ENCODE results near the genes CHD5, RNF207, TNFRSF25 and KLHL21.

- PRO-cap, 7 experiments = no peak in any of the 7 experiments
These were observed 4.5 kb downstream of the SMIM1 start for GRCh38 chr1:3776878-3777661.

GRCh38 chr1:3883336-3884032 is 16.6 kb downstream of the C1orf174 start:
- PRO-cap, 7 experiments = peak in 1 of 7 experiments; most common minus-strand start chr1:3883677 (in 1)

DNA sequence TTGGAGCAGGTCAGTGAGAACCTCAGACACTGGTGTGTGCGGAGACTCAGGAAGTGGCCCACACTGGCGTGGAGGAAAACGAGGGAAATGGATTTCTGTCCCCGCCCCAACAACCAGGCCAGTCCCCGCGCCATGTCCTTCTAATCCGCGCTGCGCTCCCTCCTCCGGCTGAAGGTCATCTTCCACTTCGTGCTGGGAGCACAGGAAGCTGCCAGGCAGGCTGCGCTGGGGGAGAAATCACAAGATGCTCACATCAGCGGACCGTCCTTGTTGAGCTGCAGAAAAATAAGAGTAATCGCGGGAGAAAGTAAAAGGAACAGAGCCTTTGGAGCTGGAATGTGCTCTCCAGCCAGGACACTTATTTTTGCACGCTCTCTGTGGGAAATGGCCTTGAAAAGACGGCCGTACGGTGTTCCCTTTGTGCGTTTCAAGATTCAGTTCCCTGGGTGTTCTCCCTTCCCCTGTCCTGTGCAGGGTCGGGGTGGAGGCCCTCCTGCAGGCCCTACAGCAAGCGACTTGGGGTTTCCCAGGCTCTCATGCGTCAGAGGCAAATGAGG is 16.3 kb upstream of the AJAP1 start:
- PRO-cap, 7 experiments = no peak in any of the 7 experiments

DNA sequence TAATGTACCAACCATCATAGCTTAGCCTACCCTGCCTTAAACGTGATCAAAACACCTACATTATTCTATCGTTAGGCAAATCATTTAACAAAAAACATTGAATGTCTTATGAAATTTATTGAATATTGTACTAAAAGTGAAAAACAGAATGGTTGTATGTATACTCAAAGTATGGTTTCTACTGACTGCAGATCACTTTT is 553.8 kb downstream of the AJAP1 start:
- PRO-cap, 7 experiments = no peak in any of the 7 experiments

DNA sequence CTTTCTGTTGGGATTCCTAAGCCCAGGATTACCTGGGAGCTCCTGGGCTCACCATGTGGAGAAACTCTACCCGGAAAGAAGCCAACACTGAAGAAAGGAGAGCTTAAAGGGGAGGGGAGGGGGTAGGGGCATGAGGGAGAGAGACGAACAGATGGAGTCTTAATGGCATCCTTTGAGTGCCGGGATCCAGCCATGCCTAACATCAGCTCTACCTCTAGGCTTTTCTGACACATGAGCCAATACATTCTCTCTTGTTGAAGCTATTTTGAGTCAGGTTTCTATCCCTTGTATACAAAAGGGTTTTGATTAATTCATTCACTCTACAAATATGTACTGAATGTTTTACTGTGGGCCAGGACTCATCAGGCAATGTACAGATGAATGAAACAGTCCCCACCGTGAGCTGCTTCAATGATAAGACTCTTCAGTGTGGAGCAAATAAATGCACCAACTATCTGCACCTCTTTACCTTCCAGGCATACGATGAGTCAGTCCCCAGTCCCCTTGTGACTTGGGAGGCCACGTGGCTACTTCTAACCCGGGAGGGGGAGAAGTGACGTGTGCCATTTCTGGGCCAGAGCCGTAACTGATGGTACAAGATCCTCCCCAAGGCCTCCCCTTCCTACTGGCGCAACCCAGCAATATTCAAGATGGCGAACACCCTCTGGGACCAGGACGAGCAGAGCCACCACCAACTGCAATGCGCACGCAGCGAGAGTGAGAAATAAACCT is 74.8 kb downstream of the NPHP4 start:
- PRO-cap, 7 experiments = no peak in any of the 7 experiments

DNA sequence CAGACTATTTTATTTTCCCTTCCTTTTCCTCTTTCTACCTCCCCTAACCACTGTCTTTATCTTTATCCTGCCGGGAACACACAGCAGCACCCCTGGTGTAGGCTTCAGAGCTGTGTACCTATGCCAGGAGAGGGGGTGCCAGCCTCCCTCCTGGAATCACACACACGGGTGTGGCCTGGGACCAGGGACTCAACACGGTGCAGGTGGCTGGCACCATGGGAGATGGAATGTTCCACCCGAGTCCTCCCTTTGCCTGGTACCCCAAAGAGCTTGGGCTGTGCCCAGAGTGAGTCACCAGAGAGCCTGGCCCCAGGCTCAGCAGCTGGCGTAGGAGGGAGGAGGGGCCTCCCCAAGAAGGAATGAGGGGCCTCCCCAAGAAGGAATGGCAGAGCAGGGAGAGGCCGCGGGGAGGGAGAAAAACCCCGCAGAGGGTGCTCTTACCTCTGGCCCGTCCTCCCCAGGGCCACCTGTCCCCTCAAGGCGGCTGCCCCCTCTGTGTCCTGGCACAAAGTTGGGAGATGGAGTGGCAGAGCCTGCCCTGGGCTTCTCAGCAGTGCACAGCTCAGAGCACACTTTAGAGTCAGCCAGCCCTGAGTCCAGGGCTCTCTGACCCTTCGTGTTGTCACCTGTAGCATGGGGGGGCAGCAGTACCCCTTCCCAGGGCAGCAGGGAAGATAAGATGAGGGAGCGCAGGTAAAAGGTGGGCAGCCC is 20.4 kb upstream of the KCNAB2 start:
- PRO-cap, 7 experiments = no peak in any of the 7 experiments

DNA sequence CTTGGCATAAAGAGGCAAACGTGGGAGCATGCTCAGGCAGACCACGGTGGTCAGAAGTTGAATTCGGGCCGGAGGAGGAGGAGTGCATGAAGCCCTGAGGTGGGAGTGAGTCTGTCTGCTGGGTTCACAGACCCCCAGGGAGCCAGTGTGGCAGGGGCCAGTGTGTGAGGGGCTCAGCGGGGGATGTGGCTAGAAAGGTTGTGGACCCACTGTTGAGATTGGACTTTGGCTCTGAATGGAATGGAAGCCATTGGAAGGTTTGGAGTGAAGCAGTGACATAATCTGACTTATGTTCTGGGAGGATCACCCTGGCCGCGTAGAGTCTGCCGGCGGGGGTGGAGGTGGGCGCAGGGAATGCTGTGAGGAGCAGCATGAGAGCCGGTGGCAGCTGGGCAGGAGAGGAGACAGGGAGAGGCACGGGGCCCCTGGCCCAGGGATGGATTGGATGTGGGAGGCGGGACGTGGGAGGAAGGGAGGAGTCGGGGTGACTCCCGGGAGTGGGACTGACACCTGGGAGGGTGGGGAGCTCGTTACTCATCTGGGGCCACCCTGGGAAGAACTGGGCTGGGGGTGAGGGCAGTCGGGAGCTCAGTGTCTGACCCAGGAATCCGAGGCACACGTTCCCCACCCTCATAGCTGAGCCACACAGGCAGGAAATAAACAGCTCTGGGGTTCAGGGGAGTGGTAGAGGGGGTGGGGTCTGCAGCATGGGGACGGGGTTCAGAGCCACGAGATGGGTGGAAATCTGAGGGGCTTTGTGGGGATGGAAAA is 10.4 kb upstream of the KCNAB2 start:
- PRO-cap, 7 experiments = no peak in any of the 7 experiments

DNA sequence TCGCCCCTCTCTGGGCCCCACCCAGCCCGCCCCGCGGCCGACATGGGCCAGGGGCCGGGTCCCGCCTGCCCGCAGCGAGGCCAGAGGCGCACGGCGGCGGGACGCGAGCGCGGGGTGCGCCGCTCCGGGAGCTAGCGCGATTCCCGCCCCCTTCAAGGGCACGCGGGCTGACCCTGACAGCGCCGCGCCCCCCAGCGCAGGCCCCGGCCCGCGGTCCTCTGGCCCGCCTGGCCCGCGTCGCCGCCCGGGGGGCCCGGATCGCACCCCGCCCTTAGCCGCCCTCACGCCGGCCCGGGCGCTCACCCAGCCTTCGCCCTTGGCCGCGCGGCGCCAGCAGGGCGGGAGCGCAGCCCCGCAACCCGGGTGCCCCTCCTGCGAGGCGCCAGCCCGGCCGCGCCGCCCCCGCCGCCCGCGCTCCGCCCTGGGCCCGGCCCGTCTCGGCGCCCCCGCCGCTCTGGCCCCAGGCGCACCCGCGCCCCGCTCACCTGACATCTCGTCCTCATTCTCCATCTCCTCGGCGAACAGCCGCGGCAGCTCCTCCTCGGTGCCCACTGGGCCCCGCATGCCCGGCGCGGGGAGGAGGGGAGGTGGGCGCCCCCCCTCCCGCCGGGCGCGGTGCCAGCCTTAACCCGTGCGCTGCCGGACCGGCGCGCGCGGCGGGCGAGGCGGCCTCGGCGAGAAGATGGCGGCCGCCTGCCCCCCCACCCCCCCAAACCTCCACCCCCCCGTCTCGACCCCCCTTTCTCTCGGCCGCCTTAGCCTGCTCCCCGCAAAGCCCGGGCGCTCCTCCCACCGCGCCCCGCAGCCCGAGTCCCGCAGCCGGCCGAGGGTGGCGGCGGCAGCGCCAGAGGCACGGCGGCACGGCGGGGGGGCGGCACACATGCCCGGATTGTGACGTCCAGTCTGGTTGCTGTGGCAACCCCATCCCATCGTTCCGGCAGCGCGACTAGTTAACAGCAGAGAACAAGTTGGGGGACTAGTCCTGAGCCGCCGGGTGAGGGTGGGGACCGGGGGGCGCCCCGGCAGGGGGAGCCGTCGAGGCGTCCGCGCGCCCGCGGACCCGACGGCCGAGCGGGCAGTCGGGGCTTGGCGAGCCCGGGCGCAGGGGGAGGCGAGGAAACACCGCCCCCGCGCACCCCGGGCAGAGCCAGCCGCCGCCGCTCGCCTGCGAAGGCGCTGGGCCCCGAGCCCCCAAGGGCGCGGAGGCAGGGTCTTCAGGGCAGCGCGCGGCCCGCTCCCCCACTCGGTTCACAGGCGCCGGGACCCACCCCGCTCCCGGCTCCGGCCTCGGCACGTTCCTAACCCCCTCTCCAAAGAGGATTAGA is at the start of gene CHD5:
Gene CHD5, minus strand, starts transcription at position 862 of the 1,325 bp plus-strand sequence.
- PRO-cap, 7 experiments = no peak in any of the 7 experiments

DNA sequence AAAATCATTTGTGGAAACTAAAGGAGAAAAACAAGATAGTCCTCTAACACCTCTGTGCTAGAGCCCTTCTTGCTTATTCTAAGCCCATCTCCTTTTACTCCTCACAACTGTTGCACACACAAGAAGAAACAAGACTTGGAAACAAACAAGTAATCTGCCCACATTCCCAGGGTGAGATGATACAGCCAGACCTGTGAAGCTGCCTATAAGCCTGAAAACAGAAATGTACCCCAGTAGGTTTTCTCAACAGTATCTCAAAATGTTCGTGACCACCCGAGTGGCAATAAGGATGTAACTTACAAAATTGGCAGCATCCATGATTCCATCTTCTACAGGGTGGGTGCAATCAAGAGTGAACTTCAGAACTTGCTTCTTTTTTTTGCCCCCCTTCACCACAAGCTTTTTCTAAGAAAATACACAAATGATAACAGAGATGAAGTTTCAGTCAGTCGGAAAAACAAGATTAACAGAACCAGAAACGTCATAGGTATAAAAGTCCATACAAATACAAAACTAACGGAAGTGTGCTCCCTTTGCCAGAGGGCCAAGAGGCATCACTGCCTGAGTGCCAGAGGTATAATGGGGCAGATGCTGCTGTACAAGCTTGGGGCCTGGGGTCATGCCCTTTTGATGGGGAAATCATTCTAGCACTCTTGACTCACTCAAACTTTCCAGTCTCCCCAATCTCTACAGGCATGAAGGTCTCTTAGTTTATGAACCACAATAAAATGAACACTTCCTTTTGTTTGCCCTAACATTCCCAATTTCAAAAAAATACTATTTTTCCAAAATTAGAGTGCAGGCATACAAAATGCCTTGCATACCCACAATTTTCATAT is 1.8 kb downstream of the RPL22 start:
- PRO-cap, 7 experiments = no peak in any of the 7 experiments

GRCh38 chr1:6205723-6206930 is at the start of gene RNF207:
RNF207 (plus strand) TSS chr1:6206119.
- PRO-cap, 7 experiments = peak in 2 of 7 experiments; most common plus-strand start chr1:6206084 (in 1); most common minus-strand start chr1:6206011 (in 1)

- PRO-cap, 7 experiments = no peak in any of the 7 experiments
These were observed 39.7 kb downstream of the ACOT7 start for GRCh38 chr1:6353676-6354451.

GRCh38 chr1:6385336-6386339 is 7.9 kb downstream of the ACOT7 start:
- PRO-cap, 7 experiments = no peak in any of the 7 experiments

- PRO-cap, 7 experiments = no peak in any of the 7 experiments
These were observed 1.4 kb downstream of the ACOT7 start for GRCh38 chr1:6392070-6392609.

- PRO-cap, 7 experiments = peak in 7 of 7 experiments; most common plus-strand start chr1:6466307 (in 5); most common minus-strand start chr1:6466100 (in 6)
These were observed at the start of gene TNFRSF25 for GRCh38 chr1:6465539-6466436. TNFRSF25 (minus strand) TSS chr1:6466173.

DNA sequence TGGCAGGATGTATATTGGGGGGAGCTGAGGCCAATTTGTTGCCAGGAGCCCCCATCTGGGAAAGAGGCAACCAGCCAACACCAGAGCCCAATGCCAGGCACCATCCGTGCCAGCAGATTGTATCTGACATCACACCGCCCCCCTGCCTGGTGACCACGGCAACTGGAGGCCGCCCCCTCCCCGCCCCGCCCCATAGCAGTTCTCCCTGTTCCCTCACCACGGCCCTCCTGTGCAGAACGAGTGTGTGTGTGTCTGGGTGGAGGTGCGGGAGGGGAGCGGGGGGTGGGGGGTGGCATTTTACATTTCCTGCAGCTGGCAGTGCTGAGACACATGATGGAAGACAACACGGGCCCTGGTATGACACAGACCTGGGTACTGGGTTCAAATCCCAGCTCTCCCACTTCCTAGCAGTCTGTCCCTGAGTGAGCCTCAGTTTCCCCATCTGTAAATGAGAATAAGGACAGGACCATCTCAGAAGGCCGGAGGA is 3.7 kb upstream of the PLEKHG5 start:
- PRO-cap, 7 experiments = peak in 2 of 7 experiments; most common plus-strand start position 232 of the sequence (in 2); most common minus-strand start position 231 of the sequence (in 1)

GRCh38 chr1:6523679-6524798 is 30.3 kb downstream of the NOL9 start:
- PRO-cap, 7 experiments = peak in 1 of 7 experiments; most common minus-strand start chr1:6524527 (in 1)

GRCh38 chr1:6581594-6582780 is 2.2 kb downstream of the ZBTB48 start:
- PRO-cap, 7 experiments = no peak in any of the 7 experiments

- PRO-cap, 7 experiments = no peak in any of the 7 experiments
These were observed 3.0 kb downstream of the ZBTB48 start for GRCh38 chr1:6582781-6583204.

DNA sequence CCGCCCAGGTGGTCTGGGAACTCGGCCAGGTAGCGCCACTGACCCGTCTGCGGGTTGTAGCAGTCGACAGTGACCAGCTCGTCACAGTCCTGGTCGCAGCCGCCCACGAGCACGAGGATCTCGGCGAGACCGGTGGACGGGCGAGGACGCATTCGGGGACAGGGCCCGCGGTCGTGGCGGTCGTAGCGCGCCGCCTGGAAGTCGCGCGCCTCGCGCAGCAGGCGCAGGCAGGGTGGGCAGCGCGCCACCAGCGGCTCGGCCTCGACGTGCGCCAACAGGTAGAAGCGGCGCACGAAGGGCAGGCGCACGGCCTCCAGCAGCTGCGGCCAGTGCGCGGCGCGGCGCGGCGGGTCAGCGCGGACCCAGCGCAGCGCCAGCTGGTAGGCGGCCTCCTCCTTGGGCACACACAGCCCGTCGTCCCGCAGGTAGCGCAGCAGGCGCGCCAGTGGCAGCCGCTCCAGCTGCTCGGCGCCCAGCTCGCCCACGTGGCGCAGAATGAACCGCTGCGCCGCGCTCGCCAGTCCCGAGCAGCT is 762 bp downstream of the KLHL21 start:
- PRO-cap, 7 experiments = peak in 1 of 7 experiments; most common plus-strand start position 151 of the sequence (in 1); most common minus-strand start position 419 of the sequence (in 1)

GRCh38 chr1:6602374-6602946 is at the start of gene KLHL21:
KLHL21 (minus strand) TSS chr1:6602869.
- PRO-cap, 7 experiments = peak in 7 of 7 experiments; most common plus-strand start chr1:6602627 (in 2); most common minus-strand start chr1:6602869 (in 5)